A172 (cell line): ENCODE measurements around a stretch of chr17.

GRCh38 chr17:78324152-78325113 is 35.4 kb downstream of the SOCS3 start:
- RAMPAGE, long total RNA = no peak

GRCh38 chr17:78354953-78355688 is 4.8 kb downstream of the SOCS3 start:
- RAMPAGE, long total RNA = no peak

DNA sequence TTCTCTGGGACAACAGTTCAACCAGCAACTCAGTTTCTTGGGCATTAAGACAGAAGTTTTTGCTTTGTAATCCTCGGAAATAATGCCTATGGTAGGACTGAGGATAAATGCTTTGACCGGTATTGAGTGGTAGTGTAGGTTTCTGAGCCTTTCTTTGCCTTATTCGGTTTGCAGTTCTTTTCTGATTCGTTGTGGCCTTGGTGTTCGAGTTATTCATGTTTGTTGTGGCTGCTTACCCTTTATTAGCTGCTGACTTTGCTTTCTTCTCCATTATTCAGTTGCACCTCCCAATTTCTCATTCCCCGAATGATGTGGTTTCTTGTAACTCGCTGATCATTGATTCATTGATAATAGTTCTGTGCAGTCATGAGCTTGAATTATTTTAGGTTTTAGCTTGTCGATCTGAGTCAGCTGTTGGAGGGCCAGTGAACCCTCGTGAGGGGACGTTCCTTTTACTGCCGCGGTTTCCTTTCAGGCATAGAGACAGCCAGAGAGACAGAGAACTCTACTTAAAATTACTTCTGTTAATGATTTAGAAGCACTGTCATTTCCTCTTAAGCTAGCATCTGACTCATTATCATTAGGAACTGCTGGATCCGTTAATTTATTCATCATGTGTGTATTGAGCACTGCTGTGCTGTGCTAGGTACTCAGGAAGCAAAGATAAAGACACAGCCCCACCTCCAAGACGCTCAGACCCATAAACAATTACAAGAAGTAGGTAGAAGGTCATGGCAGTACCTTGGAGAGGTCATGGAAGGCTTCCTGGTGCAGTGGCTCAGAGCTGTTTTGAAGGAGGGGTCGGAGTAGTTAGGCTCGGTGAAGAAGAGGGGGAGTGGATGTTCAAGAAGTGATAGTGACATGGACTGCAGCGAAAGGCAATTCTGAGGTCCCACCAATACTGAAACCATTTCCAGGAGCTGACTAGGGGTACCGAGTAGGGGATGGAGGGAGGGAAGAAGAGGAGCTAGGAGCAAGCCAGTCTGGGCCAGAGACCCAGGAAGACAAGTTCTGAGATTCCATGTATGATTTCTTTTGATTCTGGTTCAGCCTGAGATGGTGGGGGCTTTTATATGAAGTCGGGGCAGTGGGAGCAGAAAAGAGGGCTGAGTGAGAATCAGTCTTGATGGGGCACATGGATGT is 3.2 kb downstream of the PGS1 start:
- RAMPAGE, long total RNA = no peak

GRCh38 chr17:78680912-78681510 is 101.1 kb downstream of the CYTH1 start:
- RAMPAGE, long total RNA = no peak

- RAMPAGE, long total RNA = no peak
Measured at GRCh38 chr17:78709075-78709496, 73.0 kb downstream of the CYTH1 start.

DNA sequence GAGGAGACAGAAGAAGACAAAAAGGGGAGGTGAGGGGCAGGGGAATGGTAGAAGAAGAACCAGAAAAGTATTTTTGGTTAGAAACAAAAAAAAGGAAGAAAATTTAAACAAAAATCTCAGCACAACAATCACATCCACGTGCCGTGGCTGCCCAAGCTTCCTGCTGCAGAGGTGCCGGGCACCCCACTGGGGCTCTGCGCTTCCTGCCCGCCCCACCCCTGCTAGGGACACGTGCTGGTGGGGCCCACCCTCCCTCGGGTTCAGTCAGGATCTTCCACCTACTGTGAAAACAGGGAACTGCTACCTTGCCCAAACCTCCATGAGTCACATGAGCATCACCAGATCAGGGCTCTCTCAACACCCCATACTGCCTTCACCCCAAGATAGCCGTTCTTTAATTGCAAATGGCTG is 24.3 kb upstream of the CYTH1 start:
- RAMPAGE, long total RNA = no peak

DNA sequence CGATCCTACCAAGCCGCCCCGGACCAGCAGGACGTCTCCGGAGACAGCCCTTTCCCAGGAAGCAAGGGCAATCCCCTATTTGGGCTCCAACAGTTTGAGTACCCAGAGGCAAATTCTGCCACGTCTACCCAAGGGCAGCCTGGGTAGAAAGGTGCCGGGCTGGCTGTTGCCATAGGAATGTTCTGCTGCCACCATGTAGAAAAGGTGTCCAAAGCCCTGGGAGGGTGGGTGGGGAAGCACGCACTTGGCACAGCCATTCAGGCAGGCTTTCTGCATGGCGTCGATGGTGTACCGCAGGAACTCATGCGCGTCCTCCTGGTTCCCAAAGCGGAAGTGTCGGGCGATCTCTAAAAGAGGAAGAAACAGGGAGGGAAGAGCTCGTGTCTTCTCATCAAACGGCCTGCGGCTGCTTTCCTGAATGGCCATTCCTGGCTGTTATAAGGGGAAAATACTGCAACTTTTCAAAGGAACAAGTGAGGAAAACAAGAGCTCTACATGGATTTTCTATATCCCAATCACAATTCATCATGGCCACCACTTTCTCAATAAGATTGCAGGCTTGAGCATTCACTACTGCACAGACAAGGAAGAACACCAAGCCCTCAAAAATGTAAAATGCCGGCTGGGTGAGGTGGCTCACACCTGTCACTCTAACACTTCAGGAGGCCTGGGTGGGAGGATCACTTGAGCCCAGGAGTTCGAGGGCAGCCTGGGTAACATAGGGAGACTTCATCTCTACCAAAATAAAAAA is 13.4 kb downstream of the USP36 start:
- RAMPAGE, long total RNA = no peak

DNA sequence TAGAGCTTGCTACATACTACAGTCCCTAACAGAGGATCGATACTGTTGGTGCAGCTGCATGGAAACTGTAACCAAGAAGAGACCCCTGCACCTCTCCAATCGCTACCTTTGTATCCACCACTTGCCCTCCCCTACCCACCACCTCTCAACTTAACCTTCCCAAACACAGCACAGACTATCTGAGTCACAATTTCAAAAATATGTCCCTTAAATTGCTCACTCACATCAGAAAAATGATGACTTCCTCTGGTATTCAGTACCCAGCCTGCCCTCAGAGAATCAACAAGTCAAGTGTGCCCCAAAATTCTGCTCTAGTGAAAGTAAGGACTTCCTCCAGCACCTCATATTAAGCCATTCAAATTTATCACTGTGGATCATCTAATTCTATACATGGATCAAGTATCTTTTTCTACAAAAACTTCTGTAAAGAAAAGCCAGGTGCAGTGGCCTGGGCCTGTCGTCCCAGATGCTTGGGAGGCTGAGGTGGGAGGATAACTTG is 3.1 kb downstream of the USP36 start:
- RAMPAGE, long total RNA = no peak

DNA sequence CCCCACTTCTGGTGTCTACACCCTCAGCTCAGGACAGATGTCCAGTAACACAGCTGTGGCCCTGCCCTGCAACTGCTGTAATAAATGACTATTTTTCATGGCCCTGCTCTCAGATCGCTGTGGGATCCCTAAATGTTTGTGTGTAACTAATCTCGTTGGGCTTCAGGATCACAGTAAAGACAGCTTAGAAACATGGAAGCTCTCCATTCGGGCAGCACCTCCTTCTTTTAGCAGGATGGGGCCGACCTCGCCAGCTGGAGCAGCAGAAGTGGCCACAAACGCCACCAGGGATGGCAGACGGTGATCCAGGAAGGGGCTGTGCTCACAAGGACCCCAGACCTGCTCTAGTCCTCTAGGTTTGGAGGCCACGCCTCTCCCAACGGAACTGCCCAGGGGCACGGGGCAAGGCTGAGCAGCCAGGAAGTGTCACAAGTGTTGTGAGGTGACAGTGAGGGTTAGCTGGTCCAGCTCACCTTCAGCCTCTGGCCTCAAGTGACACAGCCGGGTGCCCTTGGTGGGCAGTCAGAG is 20.6 kb downstream of the CEP295NL start:
- RAMPAGE, long total RNA = no peak

- RAMPAGE, long total RNA = no peak
Measured at GRCh38 chr17:78893530-78894272, 9.3 kb downstream of the CEP295NL start.

DNA sequence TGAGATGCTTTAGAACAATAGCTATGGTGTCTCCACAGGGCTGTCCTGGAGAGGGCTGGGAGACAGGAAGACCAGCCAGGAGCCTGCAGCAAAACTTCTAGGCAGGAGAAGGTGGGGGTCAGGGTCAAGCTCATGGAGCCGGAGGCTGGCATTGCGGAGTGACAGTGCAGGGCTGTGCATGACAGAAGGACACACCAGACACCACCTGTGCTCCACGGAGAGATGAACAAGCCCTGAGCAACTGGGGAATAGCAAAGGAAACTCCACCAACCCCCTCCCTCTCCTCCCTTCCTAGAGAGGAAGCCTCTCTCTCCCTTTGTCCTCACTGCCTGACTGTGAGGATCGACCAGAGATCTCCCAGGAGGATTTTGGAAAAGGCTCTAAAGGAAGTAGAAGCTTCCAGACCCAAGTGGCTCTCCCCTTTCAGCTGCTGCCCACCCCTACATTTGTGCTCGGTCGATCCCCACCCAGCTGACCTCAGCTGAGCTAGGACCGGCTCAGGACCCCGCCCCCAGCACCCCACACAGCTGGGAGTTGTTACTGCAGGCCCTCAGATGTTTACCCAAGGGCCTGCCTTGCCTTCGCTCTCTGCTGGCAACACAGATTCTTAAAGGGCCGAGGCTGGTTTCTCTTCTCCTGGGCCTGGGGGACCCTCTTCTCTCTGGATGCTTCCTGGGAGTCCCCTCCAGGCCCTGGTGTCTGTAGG is 26.7 kb upstream of the TIMP2 start:
- RAMPAGE, long total RNA = no peak

DNA sequence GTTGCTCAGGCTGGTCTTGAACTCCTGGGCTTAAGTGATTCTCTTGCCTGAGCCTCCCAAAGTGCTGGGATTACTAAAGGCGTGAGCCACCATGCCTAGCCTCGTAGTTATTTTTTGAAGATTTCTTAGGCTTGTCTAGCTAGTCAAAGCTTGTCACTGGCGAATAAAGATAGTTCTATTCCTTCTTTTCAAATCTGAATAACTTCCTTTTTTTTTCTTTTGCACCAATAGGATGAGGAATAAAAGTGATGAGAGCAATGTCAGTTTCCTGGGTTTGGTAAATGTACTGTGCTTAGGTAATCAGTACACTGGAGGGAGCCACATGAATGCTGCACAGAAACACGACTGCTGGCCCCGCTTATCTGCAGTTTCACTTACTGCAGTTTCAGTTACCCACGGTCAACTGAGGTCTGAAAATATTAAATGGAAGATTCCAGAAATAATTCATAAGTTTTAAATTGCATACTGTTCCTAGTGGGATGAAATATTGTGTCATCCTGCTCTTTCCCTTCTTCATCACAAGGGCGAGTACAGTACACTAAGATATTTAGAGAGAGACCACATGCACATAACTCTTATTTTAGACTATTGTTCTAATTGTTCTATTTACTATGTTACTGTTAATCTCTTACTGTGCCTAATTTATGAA is 6.3 kb upstream of the LGALS3BP start:
- RAMPAGE, long total RNA = no peak

GRCh38 chr17:78993170-78994089 is 13.7 kb upstream of the LGALS3BP start:
- RAMPAGE, long total RNA = no peak

DNA sequence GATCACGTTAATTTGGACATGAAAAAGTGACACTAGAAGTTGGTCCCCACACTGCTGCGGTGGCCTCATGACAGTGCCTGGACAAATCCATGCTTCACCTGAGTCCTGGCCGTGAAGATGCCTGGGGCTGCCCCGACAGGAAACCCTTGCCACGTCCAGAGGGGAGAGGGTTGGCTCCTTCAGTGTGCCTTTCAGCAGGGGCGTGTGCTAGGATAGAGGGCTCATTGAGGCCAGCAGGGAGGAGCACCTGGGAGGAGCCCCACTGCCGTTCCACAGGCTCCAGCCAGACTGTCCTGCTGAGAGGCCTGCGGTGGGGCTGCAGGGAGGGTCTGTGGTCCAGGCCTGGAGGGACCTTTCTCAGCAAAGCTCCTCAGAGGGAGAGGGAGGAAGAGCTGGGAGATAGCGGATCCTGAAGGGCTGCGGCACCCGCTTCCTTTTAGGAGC is 1.6 kb downstream of the CANT1 start:
- RAMPAGE, long total RNA = no peak

GRCh38 chr17:79078448-79078912 is 3.9 kb downstream of the ENGASE start:
- RAMPAGE, long total RNA = no peak

DNA sequence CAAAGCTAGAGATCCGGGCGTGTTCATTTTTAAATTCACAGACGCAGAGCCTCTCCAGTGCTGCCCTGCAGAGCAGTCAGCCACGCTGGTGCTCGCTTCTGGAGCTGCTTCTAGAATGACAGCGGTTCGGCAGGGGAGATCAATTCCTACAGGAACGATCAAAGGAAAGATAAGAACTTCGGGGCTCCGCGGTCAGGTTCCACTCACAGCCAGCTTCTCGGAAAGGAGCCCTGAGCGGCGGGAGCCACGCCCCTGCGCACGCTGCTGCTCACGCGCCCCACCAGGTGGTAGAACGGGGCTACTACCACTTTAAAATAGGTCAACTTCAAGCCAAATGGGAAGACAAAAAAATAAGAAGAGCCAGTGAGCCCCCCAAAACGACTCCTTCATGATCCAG is 209.8 kb downstream of the RBFOX3 start:
- RAMPAGE, long total RNA = no peak

DNA sequence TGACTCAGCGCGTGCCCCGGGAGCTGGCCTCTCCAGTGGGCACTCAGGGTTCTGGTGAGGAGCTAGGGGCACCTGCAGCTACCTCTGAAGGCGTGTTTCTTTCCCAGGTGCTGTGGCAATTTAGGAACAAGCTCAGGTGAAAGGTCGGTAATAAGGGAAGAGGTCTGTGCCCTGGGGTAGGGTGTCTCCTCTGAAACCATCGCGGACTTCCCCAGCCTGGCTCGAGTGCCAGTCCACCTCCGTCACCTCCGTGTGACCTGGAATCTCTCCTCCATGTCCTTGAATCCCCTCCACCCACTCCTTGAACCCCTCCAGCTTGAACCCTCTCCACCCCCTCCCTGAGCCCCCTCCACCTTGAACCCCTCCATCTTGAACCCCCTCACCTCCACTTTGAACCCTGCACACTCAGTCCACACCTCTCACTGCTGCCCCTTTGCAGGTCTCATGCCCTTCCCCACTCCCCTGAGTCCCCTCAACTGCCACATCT is 51.6 kb upstream of the ENPP7 start:
- RAMPAGE, long total RNA = no peak

GRCh38 chr17:79741877-79742369 is 11.2 kb downstream of the ENPP7 start:
- RAMPAGE, long total RNA = no peak

GRCh38 chr17:79786326-79787055 is 8.5 kb downstream of the CBX2 start:
- RAMPAGE, long total RNA = no peak

DNA sequence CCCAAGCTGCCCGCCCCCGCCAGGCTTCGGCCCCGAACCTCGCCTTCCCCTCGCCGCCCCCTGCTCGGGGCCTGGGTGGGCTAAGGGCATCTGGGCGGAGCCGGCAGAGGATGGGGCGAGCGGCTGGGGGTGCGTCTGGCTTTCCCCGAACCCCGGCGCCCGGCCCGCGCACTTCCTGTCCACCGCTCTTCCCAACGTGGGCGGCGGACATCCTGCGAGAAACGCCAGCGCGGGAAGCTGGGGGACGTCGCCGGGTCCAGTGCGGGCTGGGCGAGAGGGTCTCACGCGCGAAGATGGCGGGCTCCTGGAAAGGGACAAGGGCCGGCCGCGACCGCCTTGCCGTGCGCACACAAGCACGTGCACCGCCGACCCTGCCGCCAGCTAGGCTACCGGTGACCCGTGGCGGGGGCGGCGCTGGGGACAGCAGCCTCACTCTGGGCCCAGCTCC is 1.2 kb upstream of the CBX8 start:
- RAMPAGE, long total RNA = no peak